Subcutaneous preadipocyte (primary cell): ENCODE measurements around the gene ZNF705A.

DNA sequence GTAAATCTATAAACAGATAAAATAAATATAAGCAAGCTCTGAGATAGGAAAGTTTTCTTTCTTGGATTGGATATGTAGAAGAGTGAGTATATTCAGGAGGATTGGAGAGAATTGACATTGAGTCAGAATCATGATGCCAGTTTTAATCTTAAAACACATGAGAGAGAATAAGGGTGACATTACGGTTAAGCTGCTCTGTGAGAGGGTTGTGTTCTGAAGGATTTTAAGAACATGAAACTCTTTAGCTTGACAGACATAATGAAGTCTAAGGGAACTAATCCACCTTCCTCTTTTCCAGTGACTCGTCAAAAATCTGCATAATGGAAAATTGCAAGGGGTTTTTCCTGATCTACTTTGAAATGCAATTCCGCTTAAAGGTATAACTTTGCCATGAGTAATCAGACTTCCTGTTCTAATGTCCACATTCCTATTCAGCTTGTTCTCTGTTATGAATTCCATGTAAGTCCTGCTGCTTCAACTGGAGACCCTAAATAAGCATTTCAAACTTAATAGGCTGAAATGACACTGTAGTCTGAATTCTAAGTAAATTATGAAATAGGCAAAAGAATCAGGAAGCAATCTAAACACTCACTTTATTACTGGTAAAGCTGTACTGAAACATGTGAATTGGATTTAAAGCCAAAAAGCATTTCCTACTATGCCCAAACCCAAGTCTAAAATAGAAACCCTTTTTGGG lies at the start of gene ZNF705A:
Gene ZNF705A (plus strand): TSS at position 300 of the 697 bp plus-strand sequence.
- CAGE, long polyA plus RNA = no peak

GRCh38 chr12:8282009-8282551 lies 54.7 kb upstream of the FAM90A1 start:
- CAGE, long polyA plus RNA = no peak

DNA sequence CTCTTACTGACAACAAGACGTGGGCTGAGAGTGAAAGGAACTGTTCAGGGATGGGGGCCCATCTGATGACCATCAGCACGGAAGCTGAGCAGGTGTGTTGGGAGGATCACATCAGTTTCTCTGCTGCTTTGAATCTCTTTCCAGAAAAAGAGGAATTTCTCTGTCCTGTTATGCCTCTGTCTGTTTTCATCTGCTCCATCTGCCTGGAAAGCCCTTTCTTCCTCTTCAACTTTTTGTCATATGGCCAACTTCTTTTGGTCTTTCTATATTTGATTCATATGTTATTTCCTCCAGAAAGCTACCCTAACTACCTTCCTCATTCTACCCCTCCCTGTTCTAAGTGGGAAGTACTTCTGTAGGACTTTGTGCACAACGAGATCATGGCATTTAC lies 5.8 kb downstream of the CLEC4D start:
- CAGE, long polyA plus RNA = no peak

- CAGE, long polyA plus RNA = no peak
Observed at GRCh38 chr12:8536983-8537472, 3.7 kb downstream of the CLEC4E start.

DNA sequence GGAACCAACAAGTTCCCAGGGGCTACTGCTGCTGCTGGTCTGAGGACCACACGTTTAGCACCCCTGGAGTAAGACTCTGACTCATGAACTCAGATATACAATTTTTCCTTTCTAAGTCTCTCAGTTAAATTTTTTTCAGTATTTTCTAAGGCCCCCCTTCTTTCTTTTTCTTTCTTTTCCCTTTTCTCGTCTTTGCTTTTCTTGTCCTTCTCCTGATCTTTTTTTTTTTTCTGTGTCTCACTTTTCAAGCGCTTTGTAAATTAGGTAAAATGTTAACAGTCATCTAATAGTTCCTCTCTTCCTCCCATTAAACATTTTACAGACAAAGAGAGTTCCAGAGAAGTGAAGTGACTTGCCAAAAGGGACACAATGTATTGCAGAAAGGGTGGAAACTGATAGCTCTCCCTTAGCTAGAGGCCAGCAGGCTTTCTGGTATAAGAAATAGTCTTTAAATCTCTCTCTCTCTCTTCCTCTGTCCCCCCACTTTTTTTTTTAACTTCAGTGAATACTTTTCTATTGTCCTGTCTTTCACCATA lies 470 bp downstream of the CLEC4E start:
- CAGE, long polyA plus RNA = no peak

DNA sequence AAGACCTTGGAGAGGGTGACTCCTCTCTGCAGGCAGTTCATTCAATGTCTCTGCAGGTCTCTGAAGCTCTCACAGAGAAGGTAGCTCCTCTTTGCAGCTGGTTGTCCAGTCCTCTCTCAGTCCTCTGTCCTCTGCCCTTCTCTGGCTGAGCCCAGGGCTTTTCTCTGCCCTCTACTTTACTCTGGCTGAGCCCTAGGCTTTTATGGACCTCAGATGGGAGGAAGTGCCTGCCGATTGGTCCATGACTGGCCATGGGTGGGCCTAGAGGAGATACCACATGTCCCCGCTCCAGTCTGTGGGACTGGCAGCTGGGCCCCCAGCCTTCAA lies 27.0 kb upstream of the CLEC4E start:
- CAGE, long polyA plus RNA = no peak

- CAGE, long polyA plus RNA = no peak
Observed at GRCh38 chr12:8591215-8591420, 21.5 kb downstream of the AICDA start.

- CAGE, long polyA plus RNA = no peak
Observed at GRCh38 chr12:8829188-8829471, 6.7 kb downstream of the A2ML1 start.

DNA sequence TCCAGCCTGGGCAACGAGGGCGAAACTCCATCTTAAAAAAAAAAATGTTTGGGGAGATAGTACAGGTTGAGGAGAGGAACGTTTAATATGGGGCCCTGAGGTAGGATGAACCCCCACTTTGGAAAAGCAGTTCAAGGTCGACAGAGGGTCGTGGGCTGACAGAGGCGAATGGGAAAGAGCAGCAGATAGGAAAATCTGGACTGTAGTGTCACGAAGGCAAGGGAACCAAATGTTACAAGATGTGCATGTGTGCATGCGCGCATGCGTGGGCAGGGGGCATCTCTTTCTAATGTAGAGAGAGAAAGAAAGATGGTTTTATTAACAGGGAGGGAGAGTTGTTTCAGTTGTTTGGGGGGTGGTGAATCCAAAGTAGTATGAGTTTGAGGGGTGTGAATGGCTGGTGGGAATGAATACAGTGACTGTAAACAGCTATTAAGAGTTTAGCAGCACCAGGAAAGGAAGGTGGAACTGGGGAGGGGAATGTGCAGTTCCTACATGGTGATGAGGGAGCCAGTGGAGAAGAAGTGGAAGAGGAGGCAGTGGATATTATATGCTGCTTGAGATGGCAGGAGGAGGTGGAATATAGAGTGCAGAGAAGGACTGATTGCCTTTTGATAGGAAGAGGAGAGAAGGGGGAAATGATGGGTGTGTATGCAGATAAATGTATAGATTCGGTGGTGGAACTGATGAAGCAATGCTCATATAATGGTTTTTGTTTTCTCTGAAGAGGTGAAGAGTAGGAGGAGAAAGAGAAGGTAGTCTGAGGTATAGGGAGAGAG lies 12.8 kb downstream of the PHC1 start:
- CAGE, long polyA plus RNA = no peak

- CAGE, long polyA plus RNA = no peak
Observed at GRCh38 chr12:8950244-8950458, 706 bp upstream of the M6PR start.

- CAGE, long polyA plus RNA = no peak
Observed at GRCh38 chr12:8991768-8992520, 2.6 kb downstream of the KLRG1 start.

- CAGE, long polyA plus RNA = no peak
Observed at GRCh38 chr12:9065897-9066683, 49.6 kb downstream of the A2M start.

DNA sequence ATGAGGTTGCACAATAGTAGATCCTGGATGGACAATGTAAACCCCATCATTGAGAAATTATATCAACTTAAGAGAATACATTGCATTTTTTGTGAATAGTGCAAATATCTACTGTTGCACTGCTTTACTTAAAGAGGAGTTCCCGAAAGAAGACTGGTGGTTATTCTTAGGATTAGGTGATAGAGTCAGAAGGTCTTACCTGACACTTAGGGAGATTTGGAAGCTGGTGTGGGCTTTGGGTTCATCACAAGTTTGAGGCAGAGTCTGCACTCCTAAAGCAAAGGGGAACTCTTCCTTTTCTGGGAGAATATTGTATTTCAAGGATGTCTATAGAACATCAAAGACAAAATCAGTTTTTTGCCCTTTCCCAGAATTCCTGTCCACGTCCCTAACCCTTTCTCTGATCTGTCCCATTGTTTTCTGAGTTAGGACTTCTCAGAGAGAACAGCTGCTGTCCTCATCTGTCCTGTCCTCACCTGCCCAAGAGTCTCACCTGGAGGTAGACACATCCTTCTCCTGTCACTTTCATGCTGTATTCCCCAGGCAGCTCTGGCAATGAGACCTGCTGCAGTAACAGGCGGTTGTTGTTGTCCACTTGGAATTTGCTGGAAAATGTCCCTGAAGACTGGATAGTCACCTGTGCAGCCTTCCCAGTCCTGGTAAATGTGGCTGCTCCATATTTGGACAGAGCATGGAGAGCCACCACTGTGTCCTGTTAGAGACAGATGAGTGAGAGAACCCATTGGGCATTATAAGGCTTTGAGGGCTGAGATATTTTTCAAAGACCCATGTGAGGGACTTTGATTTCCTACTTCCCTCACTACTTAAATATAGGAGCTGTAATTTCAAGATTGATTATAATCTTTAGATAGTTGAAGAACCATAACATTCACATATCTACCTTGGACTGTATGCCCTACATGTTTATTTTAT lies 43.3 kb downstream of the A2M start:
- CAGE, long polyA plus RNA = no peak

DNA sequence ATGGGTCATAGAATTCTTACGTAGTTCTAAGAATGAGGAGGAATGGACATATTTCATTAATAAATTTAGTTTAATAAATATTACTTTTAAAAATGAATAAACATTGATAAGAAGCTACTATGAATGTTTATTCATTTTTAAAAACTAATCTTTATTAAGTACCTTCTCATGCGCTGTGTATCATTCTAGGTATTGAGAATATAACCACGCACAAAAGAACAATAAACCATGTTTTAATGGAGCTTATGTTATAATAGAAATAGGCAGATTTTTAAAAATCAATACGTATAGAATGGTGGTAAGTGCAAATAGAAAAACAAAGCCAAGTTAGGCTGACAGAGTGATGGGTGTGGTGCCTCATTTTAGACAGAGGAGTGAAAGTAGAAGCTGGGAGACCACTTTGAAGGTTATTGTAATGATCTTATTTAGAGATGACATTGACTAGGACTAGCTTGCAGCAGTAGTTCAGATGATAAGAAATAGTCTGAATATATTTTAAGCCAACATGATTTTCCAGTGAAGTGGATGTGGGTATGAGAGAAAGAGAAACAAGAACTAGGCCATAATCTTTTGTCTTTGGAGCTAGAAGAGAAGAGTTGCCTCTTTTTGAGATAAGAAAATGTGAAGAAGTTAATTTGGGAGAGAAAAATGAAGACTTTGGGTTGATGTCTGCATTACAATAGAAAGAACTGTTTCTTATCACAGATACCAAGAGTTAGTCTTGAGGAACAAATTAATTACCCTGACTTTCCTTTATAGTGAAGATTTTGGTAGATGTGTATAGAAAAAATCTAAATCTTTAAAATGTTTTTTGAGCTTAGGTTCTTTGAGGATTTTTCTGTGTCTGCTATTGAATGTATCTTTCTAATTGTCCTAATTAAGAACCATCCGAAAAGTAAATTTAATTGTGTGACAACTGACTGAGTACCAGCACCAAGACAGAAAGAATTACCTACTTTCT lies 4.4 kb downstream of the A2M start:
- CAGE, long polyA plus RNA = no peak

- CAGE, long polyA plus RNA = no peak
Observed at GRCh38 chr12:9113877-9114414, 1.8 kb downstream of the A2M start.

- CAGE, long polyA plus RNA = no peak
Observed at GRCh38 chr12:9364027-9365417, 156.3 kb upstream of the PZP start.

DNA sequence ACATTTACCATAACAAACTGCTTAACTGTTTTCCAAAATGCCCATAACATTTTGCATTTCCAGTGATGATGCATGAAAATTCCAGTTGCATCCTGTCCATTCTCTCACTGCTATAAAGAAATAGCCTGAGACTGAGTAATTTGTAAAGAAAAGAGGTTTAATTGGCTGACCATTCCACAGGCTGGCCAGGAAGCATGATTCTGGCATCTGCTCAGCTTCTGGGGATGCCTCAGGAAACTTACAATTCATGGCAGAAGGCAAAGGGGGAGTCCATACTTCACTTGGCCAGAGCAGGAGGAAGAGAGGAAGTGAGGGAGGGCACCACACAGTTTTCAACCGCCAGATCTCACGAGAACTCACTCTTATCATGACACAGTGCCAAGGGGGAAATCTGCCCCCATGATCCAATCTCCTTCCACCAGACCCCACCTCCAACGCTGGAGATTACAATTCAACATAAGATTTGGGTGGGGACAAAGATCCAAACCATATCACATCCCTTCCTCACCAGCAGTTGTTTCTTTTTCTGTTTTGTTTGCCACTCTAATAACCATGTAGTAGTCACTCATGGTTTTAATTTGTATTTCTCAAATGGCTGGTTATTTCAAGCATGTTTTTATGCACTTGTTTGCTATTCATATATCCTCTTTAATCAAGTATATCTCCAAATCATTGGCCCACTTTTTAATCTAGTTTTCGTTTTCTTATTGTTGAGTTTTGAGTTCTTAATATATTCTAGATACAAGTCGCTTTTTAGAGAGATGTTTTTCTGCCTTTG lies 18.1 kb upstream of the CLEC2D start:
- CAGE, long polyA plus RNA = no peak

GRCh38 chr12:9652035-9652492 lies 17.4 kb upstream of the CLEC2D start:
- CAGE, long polyA plus RNA = no peak

- CAGE, long polyA plus RNA = no peak
Observed at GRCh38 chr12:9673351-9673955, 3.9 kb downstream of the CLEC2D start.

DNA sequence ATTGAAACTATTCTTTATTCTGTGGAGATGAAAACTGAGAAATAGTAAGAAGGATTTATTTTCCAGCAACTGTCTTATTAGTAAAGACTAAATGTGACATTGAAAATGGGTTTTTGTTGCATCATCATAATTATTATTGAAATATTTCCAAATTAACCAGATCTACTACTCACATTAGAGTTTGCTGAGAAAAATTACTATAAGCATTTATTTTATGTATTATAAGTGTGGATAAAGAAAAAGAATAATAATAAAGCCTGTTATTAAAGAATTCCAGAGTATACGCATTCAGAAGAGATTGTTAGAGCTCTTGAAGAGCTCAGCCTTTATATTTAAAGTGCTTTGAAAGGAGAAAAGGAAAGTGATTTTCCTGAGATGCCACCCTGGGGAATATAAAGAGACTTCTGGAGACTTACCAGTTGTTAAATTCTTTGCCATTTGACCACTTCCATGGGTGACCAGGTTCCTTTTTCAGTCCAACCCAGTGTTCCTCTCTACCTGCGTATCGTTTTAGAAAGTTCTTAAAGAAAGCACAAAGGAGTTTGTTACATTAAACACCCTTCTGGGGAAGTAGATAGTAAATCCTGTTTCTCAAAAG lies 6.4 kb downstream of the CD69 start:
- CAGE, long polyA plus RNA = no peak